ENCODE measurements around the genes KCNT1 and CAMSAP1.

DNA sequence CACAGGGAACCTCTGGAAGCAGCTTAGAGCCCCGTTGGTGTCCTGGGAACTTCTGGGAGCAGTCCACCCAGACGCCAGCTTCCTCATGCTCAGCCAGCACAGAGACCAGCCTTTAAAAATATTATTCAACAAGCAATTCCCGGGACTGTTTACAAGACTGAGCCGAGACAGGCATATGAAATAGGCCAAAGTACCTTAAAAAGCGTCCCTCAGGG is 3.1 kb upstream of the RXRA start:
- PRO-cap = no peak

GRCh38 chr9:134333381-134333834 is 7.2 kb downstream of the RXRA start:
- PRO-cap = bidirectional peak, plus-strand start at chr9:134333652, minus-strand start at chr9:134333625

GRCh38 chr9:134334027-134334419 is 7.8 kb downstream of the RXRA start:
- PRO-cap = no peak

DNA sequence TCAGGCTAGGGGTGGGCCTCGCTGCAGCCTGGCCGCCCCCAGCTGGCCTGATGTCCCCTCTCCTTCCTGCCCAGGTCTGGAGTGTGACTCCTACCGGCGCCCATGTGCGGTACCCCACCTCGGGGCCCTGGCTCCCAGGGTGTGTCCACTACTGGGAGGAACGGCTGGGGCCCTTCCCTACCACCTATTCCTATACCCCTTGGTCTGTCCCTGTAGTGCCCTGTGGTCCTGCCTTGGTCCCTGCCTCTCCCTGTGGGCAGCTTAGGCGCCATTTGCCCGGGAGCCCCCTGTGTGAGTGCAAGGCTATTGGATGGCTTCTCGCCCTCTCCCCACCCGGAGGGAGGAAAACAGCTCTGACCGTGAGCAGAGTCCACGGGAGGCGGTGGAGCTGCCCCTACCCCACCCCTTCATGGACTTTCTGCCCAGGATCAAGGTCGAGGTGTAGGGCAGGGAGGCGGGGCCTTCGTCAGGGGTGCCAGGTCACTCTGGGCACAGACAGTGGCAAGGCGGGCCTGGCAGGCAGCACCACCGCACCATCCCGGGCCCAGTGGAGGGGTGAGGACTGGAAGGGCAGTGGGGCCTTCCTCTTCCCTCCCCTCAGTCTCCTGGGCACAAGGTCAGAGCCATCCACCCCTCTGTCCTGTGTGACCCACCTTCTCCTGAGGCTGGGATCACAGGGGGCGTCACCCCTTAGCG is 9.5 kb downstream of the RXRA start:
- PRO-cap = bidirectional peak, plus-strand start at position 504 of the sequence, minus-strand start at position 320 of the sequence

DNA sequence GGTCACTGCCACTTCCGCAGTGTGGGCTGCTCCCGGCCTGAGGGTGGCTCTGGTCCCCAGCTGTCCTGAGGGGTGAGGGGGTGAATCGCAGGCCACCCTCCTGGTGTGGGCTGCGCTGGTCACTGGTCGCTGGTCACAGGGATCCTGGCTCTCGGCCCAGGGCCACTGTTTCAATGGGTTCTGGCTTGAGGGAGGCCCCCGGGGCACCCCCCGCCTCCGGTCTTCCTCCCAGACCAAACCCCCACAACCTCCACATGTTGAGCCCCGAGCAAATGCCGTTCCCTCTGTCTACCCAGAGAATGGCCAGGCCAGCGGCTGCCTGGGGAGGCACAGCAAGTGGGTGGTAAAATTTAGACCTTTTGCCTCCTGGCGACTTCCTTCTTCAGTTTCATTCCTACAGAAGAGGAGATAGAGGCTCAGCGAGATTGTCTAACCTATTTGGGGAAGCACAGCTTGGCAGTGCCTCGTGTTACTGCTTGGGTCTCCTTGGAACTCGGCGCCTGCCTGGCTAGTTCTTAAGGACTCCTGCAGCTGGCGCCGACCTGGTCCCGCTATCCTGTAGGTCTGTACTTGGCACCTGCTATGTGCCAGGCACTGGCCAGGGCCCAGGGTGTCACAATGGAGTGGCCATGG is 48.2 kb downstream of the RXRA start:
- PRO-cap = no peak

DNA sequence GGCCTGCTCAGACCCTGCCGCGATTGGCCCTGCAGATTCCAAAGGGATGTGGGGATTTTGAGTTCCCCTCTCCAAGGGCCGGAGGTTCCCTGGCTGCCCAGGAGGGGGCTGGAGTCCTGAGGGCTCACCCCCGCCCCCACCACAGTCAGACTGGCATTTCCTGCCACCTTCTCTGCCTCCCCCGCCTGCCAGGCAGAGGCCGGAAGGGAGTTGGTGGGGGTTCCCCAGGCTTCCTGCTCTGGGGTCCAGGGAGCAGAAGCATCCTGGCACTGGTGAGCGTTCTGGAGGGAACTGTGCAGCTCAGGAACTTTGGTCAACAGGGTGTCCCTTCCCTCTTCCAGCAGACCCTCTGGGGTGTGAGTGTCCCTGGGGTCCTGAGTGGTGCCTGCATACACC is 70.6 kb downstream of the RXRA start:
- PRO-cap = no peak

- PRO-cap = no peak
These were observed 77.8 kb downstream of the RXRA start for GRCh38 chr9:134403631-134404897.

DNA sequence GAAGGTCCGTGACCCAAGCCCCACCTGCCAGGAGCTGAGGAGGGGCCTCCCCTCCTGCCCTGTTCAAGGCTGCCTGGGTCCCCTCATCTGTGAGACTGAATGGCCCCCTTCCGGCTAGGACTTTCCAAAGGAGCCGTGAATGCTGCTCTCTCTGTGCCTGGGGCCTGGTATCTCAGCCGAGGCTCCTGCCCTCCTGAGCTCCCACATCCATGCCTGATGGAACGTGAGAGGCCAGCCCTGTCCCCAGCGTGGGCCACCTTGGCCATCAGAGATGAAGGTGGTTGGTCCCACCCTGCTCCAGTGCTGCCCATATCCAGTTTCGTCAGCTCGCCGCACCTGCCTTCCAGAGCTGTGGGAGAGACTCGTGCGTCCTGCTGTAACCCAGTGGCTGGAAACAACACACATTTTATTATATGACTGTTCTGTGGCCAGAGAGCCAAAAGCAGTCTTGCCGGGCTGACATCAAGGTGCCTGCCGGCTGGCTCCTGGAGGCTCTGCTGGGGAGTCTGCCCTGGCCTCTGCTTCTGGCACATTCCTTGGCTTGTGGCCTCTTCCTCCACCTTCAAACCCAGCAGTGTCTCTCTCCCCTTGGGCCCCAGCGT is 94.6 kb downstream of the RXRA start:
- PRO-cap = no peak

DNA sequence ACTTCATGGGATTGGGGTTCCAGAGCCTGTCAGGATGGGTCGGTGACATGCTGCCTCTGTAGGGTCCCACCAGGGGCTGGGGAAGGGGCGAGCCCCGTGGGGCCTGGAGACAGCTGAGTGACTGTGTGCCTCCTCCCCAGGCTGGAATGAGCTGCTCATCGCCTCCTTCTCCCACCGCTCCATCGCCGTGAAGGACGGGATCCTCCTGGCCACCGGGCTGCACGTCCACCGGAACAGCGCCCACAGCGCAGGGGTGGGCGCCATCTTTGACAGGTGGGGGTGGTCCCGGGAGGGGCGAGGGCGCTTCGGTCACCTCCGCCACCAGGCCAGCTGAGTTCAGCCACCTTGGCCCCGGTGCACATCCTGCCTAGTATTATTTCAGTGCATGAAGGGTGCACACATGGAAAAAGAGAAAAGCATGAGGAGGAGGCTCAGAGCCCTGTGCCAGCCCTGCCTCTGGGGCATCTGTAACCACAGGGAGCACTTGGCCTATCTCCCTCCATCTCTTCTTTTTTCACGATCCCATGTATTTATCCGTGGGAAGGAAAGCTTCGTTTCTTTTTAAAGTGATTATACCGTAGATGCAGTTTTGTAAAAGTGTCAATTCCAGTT is 102.8 kb downstream of the RXRA start:
- PRO-cap = no peak

- PRO-cap = no peak
These were observed 112.3 kb downstream of the RXRA start for GRCh38 chr9:134438252-134439264.

DNA sequence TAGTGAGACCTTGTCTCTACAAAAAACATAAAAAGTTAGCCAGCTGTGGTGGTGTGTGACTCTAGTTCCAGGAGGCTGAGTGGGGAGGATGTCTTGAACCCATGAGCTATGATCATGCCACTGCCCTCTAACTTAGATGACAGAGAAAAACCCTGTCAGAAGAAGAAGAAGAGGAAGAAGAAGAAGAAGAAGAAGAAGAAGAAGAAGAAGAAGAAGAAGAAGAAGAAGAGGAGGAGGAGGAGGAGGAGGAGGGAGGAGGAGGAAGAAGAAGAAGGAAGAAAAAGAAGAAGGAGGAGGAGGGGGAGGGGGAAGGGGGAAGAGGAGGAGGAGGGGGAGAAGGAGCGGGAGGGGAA is 62.2 kb upstream of the COL5A1 start:
- PRO-cap = no peak

GRCh38 chr9:134602550-134603077 is 39.0 kb upstream of the COL5A1 start:
- PRO-cap = no peak

- PRO-cap = no peak
These were observed 113.6 kb upstream of the FCN2 start for GRCh38 chr9:134766966-134767470.

DNA sequence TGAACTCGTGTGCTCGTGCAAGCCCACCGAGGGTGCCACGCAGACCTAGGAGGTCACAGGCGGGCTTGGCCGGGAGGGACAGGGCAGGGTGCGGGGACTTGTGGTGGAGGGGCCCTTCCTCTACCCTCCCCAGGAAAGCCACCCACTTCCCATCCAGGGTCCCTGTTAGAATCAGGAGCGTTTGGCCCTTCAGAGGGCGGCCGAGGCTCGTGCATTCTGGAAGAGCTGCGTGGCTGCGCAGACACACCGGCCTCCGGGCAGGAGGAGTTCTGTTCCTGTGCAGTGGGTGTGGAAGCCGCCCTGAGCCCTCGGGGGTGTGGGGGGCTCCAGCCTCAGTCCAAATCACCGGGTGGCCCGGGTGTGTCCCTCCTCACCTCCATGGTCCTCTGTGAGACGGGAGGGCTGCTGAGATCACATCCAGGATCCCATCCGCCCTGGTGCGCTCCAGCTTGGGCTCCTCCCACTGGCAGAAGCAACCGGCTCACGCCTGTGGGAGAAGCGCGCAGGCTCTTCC is 18.3 kb downstream of the OLFM1 start:
- PRO-cap = no peak

GRCh38 chr9:135701957-135702443 is at the start of gene KCNT1:
Gene KCNT1, plus strand, starts transcription at chr9:135702185.
- PRO-cap = no peak

GRCh38 chr9:135857107-135857742 is 50.1 kb downstream of the CAMSAP1 start:
- PRO-cap = no peak

- PRO-cap = no peak
These were observed 46.1 kb downstream of the CAMSAP1 start for GRCh38 chr9:135861227-135861654.

DNA sequence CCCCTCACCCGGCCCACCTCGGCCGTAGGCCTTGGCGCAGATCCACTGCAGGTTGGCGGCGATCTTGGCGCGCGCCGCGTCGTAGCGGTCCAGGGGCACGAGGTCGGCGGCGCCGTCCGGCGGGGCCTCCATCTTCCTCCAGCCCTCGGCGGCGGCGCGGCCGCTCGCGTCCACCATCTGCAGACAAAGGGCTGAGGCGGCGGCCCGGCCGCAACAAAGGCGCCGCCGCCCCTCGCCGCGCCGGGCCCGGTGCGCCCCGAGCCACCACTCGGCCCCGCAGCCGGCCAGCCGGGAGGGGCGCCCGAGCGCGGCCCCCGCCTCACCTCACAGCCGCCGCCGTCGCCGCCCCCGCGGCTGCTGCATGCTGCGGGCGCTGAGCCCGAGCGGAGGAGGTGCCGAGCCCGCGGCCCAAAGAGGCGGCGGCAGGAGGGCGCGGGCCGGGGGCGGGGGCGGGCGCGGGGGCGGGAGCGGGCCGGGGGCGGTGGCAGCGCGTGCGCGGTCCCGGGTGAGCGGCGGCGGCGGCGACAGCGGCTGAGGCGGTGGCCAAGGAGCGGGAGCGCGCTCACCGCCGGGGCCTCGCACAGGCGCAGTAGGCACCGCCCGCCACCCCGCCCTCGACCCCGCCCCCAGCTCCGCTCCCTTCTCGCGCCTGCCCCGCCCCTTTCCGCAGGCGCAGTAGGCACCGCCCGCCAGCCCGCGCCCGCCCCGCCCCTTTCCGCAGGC is at the start of gene CAMSAP1:
CAMSAP1 (minus strand) TSS at position 564 of the 723 bp plus-strand sequence.
- PRO-cap = bidirectional peak, plus-strand start outside the sequence, minus-strand start at position 541 of the sequence

DNA sequence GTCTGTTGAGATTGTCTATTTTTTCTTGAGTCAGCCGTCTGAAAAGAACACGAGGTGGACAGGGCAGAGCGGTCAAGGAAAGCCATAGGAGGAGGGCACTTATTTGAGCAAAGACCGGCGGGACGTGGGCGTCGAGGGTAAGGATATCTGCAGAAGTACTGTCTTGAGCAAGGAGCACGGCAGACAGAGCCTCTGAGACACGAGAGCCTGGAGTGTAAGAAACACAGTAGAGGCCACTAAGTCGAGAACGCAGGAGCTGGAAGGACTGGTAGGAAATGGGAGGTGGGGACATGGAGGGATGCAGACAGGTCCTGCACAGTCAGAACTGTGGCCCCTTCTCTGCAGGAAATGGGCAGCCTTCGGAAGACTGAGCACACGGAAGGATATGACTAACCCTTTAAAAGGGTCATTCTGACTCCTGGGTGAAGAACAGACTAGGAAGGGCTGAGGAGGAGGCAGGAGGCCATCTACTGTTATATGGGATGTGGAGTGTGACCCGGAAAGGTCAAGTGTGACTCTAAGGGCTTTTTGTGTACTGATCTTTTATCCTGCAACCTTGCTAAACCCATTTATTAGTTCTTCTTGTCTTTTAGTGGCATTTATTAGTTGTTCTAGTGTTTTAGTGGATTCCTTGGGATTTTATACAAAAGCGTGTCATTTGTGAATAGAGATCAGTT is 1.4 kb upstream of the CAMSAP1 start:
- PRO-cap = no peak

- PRO-cap = no peak
These were observed 25.4 kb upstream of the CAMSAP1 start for GRCh38 chr9:135932540-135933396.

Data from duodenum (tissue), 1 donor.